ENCODE results near the gene PRR5.

GRCh38 chr22:44311771-44312185 lies 973 bp downstream of the SHISAL1 start:
- PRO-cap = bidirectional peak, plus-strand start at chr22:44311978, minus-strand start at chr22:44311853
- RAMPAGE, long total RNA, 4 experiments = no peak in any of the 4 experiments

DNA sequence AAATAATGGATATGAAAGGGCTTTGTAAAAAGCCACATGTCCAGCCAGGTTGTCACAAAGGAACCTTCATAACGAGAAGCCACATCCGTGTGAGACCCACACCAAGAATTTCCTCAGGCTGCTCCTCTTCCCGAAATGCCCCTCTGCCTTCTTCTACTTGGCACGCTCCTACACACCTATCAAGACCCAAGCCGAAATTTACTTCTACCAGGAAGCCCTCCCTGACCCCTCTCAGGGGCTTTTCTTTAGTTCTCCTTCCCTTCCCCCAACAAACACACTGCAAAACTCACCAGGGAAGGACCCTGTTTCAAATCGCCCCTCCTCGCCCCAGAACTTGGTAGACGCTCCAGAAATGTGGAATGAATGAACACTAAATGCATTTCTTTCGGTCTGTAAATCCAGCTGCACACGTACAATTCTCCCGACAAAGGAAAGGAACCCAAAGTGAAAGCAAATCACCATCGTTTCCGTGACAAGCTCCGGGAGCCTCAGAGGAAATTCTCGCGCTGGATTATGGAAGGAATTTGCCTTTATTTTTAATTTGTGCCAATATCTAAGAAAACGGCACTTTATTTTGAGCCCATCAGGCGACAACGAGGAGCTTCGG lies 13.1 kb upstream of the SHISAL1 start:
- PRO-cap = no peak
- RAMPAGE, long total RNA, 4 experiments = no peak in any of the 4 experiments

GRCh38 chr22:44455577-44456111 lies 42.4 kb downstream of the RTL6 start:
- PRO-cap = no peak
- RAMPAGE, long total RNA, 4 experiments = no peak in any of the 4 experiments

GRCh38 chr22:44685274-44685910 lies 16.6 kb upstream of the PRR5 start:
- PRO-cap = no peak
- RAMPAGE, long total RNA, 4 experiments = no peak in any of the 4 experiments

GRCh38 chr22:44698893-44699479 lies 3.0 kb upstream of the PRR5 start:
- PRO-cap = no peak
- RAMPAGE, long total RNA, 4 experiments = no peak in any of the 4 experiments

DNA sequence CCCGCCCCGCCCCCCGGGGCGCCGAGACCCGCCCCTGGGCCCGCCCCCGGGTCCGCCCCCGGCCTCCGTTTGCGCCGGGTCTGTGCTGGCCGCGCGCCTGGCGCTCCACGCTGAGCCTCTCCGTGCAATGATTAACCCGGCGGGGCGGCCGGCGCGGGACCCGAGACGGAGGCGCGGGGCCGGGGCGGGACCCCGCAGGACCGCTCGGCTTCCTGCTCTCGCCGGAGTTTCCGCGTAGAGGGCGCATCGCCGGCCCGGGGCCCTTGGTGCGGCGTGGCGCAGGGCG lies at the start of gene PRR5:
PRR5 (plus strand) TSS at position 61 of the 286 bp plus-strand sequence.
- PRO-cap = no peak
- RAMPAGE, long total RNA, 4 experiments = no peak in any of the 4 experiments

GRCh38 chr22:44755456-44755807 lies 3.1 kb downstream of the ARHGAP8 start:
- PRO-cap = no peak
- RAMPAGE, long total RNA, 4 experiments = no peak in any of the 4 experiments

DNA sequence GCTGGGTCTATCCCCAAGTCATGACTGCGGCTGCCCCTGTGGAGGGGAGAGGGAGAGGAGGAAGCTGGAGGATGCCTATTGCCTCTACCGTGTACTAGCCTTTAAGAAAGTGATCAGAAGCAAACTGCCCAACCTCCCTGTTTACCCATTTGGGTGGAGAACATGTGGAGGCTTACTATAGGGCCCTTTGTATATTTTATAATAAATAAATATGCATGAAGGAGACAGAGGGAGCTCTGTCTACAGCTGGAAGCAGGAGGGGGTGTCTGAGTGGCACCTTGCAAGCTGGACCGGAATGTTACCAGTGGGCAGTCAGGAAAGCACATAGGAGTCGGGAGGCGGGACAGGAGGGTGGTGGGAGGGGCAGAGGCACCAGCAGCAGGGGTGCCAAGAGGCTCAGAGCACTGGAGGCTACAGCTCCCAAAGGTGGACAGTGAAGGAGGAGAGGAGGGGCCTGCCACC lies 79.6 kb downstream of the PHF21B start:
- PRO-cap = no peak
- RAMPAGE, long total RNA, 4 experiments = no peak in any of the 4 experiments

DNA sequence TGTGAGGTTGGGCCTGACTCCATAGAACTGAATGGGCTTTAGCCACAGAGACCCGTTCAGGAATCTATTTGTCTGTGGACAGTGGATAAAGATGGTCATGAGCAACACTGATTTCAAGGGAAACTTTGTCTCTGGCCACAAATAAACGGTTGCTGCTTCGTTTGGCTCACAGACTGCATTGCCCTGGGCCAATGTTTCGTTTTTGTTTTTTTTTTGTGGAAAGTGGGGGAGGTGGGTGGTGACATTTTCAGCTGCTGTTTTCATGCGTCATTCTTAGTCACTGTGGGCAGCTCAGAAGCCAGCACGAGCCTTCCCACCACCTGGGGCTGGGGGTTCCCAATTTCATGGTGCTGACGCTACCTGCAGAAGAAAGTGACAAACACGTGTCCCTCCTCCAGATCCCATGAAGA lies 54.7 kb upstream of the PHF21B start:
- PRO-cap = no peak
- RAMPAGE, long total RNA, 4 experiments = no peak in any of the 4 experiments

DNA sequence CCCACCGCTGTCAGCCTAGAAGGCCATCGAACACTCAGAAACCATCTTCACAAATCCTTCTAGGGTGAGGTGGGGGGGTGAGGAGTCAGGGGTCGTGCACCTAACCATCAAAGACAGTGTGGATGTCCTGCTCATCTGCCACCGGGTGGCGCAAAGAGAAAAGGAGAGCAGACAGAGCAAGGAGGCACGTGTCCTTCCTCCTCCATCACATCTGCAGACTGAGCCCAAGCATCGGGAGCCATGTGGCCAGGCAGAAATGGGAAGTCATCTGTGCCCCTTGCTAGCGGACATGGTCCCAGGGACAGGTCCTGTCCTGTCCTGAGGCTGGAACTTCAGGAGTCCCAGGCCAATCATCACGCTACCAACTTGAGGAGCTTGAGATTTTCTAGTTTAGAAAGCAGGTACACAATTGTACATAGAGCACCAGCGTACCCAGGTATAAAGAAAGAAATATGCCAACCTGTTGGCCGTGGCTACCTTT lies 61.8 kb upstream of the NUP50 start:
- PRO-cap = no peak
- RAMPAGE, long total RNA, 4 experiments = no peak in any of the 4 experiments

DNA sequence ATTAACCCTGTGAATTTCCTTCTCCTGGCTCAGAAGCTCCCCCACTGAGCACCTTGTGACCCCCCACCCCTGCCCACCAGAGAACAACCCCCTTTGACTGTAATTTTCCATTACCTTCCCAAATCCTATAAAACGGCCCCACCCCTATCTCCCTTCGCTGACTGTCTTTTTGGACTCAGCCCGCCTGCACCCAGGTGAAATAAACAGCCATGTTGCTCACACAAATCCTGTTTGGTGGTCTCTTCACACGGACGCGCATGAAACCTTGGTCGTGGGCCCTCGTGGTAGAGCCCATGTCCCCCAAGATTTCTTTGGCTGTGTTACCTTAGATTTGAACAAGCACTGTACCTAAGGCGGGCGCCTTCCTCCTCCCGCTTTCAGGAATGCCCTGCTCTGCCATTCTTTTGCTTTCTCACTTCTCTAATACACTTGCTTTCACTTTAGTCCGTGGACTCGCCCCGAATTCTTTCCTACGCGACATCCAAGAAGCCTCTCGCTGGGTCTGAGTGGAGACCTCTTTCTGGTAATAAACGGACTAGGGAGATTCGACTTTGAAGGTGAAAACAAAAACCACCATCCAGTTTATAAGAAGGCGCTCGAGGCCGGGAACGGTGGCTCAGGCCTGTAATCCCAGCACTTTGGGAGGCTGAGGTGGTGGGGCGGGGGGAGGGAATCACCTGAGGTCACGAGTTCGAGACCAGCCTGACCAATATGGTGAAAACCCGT lies 1.3 kb upstream of the NUP50 start:
- PRO-cap = no peak
- RAMPAGE, long total RNA, 4 experiments = no peak in any of the 4 experiments

DNA sequence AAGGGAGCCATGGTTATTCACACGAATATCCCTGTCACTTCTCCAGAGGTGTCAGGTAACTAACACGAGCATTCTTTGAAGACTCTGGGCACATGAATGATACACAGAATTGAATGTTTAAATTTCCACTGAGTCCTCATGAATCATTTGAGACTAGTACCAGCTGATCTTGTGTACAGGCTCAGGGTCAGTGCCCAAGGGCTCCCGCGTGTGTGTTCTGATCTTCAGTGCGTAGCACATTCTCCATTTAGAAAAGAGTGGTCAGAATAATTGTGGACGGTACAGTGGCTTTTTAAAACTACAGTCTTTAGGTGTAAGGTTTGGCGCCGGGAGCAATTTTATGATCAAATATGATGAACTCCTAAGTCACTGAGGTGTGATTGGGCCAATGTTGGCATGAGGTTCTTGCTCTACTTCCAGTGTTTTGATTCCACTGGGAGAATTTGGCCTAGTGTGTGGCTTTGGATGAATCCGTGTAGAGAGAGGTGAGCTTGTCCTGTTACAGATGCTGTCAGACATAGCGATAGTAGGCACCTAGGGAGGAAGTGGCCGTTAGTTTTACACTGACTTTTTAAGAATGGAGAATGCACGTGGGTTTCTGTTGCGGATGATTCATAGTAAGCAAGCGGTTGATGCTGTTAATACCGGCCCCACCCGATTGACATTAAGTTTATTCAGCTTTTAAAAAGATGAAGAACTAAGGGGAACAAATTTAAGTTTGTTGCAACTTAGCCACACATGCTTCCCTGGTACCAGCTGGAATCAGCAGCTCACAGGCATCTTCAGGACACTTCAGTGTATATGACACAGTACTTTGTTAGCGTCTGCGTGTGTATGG lies 22.2 kb downstream of the NUP50 start:
- PRO-cap = no peak
- RAMPAGE, long total RNA, 4 experiments = no peak in any of the 4 experiments

DNA sequence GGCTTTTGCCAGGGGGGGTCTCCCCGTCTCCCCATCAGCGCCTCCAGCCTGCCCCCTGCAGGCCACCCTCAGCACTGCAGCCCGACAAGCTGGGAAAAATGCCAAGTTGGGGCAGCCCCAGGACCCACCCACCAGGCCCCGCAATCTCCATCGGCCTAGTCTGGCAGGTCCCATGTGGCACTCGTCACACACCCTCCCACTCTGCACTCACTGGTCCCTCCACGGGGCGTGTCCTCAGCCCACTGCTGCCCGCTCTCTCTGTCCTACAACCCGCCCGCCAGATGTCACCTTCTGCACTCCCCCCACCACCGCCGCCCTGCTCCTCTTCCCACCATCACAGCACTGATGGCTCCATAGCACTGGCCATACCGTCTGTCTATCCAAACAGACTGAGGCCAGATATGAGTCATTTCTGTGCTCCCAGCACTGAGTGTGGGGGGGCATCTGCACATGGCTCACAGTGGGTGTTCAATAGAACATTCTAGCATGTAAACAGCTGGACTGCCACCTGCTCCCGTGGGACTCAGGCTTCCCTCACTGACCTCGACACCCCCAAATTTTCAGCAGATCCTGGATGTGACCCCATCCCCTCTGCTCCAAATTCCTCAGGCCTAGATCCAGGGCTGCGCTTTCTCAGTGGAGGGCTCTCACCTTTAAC lies 31.3 kb downstream of the KIAA0930 start:
- PRO-cap = no peak
- RAMPAGE, long total RNA, 4 experiments = no peak in any of the 4 experiments

DNA sequence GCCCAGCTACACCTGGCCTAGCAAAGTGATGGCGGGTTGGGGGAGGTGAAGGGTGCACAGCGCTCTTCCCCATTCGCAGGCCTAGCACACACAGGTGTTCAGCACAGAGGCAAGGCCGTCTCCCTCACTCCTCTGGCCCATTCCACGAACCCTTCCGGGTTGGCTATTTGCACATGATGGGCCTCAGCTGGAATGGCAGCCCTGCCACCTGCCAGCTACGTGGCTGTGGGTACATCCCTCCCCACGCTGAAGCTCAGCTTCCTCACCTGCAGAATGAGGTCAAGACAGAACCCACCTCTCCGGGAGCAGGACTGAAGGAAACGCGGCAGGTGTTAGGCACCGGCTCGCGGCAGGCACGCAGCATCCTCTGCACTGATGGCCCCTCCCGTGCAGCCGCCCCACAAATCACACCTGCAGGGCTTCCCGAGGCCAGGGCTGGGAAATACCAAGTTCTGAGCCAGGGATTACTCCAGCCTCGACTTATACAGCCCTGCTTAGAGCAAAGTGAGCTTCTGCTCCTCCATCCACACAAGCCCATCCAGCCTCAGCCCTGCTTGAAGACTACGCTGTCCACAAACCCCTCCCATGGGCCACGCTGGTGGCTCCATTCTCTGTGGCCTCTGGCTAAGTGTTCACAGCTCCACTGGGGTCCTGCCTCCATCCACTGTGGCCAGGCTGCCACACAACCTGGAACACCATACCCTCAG lies 4.6 kb downstream of the KIAA0930 start:
- PRO-cap = no peak
- RAMPAGE, long total RNA, 4 experiments = no peak in any of the 4 experiments

GRCh38 chr22:45262300-45262684 lies 21.6 kb upstream of the KIAA0930 start:
- PRO-cap = no peak
- RAMPAGE, long total RNA, 4 experiments = no peak in any of the 4 experiments

DNA sequence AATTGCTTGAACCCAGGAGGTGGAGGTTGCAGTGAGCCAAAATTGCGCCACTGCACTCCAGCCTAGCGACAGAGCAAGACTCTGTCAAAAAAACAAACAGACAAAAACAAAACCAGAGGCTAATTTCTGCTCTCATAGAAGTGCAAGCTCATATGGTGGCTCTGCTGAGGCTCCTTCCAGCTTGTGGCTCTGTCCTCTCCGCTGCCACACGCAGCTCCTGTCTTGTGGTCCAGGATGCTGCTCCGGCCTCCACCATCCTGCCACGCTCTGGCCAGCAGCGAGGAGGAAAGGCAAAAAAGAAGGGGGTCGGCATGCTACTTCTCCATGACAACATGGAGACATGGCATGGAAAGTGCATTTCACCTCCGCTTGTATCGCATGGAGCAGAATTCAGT lies 19.7 kb downstream of the RIBC2 start:
- PRO-cap = no peak
- RAMPAGE, long total RNA, 4 experiments = no peak in any of the 4 experiments

DNA sequence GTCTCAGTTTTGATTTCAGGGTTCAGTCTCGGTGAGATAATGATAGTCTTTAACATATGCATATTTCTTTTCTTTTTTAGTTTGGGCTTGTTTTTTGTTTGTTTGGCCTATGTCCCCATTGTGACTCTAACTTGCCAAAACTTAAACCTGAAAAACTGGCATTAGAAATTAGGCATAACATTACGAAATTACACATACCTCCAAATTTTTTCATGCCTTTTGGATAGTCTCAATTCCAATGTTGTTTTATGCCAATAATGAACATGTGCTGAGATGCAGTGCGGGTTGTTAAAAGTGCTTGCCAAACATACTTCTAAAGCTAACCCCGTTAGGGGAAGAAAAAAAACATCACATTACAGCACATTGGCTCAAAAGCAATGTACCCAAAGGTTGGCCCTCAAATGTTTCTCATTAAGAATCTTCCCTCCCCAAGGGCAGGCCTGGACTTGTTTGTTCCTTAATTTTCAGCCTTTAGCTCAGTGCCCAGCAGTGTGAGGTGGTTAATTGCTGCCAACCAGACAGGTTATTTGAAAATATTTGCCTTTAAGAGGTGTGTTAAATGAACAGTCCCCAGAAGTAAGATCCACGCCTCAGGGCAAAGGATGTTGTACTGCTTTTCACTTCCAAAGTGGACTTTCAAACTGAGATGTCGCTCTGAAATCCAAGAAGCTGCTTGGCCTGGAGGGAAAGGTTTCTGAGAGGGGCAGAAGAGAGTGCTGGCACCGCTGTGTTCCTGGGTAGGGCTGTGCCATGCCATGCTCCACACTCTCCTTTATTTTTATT lies 33.0 kb upstream of the FBLN1 start:
- PRO-cap = no peak
- RAMPAGE, long total RNA, 4 experiments = no peak in any of the 4 experiments

GRCh38 chr22:45503087-45503667 lies 494 bp downstream of the FBLN1 start:
- PRO-cap = no peak
- RAMPAGE, long total RNA, 4 experiments = no peak in any of the 4 experiments

- PRO-cap = no peak
- RAMPAGE, long total RNA, 4 experiments = no peak in any of the 4 experiments
These were observed 30.3 kb downstream of the FBLN1 start for GRCh38 chr22:45532841-45533579.

DNA sequence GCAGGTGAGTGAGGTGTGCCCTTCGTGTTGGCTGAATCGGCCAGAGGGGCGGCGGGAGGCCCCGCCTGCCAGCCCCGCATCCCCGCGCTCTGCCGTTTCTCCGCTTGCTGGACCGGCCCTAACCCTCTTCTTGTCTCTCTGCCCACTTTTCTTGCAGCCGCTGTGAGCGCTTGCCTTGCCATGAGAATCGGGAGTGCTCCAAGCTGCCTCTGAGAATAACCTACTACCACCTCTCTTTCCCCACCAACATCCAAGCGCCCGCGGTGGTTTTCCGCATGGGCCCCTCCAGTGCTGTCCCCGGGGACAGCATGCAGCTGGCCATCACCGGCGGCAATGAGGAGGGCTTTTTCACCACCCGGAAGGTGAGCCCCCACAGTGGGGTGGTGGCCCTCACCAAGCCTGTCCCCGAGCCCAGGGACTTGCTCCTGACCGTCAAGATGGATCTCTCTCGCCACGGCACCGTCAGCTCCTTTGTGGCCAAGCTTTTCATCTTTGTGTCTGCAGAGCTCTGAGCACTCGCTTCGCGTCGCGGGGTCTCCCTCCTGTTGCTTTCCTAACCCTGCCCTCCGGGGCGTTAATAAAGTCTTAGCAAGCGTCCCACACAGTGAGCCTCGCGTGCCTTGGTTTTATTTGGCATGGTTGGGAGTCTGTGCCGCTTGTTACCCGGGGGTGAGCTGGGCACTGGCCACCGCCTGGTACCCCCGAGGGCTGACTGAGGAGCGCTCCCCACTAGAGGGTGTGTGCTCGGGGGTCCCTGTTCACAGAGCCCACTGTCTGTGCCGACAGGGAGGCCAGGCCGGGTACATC lies 60.3 kb downstream of the FBLN1 start:
- PRO-cap = no peak
- RAMPAGE, long total RNA, 4 experiments = no peak in any of the 4 experiments